Measurements from ENCODE around the genes CCDC117 and CABP7.

DNA sequence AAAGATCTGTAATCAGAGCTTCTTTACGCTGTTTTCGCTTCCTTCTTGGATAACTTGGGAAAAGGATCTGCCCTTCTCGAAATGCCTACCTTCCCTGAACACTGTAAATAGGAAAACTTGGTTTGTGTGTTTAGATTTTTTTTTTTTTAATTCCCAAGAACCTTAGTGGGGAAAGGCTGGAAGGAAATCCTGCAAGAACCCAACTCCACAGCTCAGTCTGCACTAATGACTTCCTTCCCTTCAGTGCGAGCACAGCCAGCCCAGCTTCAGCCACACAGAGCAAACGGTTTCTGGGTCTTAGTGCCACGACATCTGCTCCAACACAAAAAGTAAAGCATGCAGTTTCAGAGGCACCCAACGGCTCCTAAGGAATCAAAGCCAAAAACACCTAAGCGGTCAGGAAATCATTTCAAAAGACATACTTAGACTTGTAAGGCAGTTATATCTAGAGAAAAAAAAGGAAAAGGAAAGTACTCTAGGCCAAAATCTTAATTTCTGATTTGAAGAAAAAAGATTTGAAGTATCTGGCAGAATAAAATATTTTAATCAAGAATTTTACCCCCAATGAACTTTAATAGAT lies 236.1 kb downstream of the TTC28 start:
- PRO-cap, 3 experiments = peak in 3 of 3 experiments; most common minus-strand start position 224 of the sequence (in 2)

DNA sequence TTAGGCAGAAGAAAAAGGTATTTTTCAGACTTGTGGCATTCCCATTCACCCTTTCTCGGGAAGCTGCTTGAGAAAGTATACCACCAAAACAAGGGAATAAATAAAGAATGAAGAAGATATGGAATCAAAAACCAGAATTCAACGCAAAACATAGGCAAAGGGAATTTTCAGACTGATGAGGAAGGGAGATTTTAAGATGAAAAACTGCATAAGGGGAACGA lies 112.1 kb downstream of the TTC28 start:
- PRO-cap, 3 experiments = peak in 3 of 3 experiments; most common plus-strand start position 53 of the sequence (in 3)

DNA sequence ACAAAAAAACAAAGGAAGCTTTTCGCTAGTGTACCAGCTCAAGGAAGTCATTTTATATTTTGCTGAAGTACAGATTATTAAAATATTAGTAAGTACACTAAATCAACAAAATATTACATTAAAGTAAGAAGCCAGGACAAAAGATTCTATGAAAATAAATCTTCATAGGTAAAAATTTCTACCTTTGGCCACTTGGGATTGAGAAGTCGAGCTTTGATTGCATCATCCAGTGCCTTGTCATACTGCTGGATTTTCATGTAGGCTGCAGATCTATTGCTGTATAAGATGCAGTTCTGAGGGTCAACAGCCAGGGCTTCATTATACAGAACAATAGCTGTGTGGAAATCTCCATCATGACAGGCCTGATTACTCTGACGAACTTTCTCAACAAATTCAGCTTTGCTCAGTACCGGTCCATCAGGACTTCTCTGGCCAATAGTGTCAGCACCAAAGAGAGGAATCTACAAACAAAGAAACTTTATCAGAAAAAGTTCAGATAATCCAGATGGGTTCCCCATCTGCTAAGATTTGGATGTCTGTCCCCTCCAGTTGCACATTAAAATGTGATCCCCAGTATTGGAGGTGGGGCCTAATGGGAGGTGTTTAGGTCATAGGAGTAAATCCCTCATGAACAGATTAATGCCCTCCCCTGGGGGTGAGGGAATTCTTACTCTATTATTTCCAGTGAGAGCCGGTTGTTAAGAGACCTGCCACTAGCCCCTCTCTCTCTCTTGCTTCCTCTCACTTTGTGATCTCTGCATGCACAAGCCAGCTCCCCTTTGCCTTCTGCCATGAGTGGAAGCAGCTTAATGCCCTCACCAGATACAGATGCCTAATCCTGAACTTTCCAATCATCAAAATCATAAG lies 50.0 kb downstream of the TTC28 start:
- PRO-cap, 3 experiments = no peak in any of the 3 experiments

GRCh38 chr22:28744846-28745114 lies 2.9 kb downstream of the HSCB start:
- PRO-cap, 3 experiments = no peak in any of the 3 experiments

- PRO-cap, 3 experiments = no peak in any of the 3 experiments
Measured at GRCh38 chr22:28754130-28754491, 12.3 kb downstream of the HSCB start.

GRCh38 chr22:28772499-28773207 lies at the start of gene CCDC117:
Gene CCDC117 (plus strand): TSS chr22:28772695.
- PRO-cap, 3 experiments = peak in 3 of 3 experiments; most common plus-strand start chr22:28772719 (in 2); most common minus-strand start chr22:28772612 (in 2)

DNA sequence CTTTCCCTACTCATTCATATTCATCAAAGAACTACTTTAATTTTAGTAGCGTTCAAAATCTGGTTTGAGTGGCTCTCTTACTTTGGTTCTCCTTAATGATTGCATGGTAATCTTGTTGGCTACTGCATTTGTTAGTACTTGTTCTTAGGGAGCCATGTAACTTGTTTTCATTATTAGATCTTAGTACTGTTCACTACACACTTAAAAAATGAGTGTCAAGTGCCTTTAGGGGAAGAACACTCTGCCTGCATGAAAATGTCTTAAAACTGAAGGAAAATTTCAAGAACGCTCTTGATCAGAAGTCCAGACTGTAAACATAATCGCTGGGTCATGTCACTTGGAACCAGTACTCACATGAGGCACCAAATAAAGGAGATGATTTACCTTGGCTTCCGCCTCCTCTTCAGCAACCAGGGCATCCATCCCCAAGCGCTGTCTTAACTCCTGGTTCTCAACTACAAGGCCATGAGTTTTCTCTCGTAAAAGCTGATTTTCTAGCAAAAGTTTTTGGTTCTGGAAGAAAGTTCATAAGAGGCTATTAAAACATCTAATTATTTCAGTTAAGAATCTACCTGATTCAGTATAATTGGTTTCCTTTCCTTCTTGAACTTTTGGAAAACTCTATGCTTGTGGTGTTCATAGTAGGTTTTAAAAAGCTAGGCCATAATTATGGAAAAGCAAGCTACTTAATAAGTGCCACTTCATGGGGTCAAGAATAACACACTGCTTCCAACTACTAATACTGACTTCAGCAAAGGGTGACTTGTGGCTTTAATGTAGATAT lies 24.4 kb downstream of the CCDC117 start:
- PRO-cap, 3 experiments = no peak in any of the 3 experiments

- PRO-cap, 3 experiments = peak in 3 of 3 experiments; most common plus-strand start chr22:28818975 (in 2); most common minus-strand start chr22:28818480 (in 2)
Measured at GRCh38 chr22:28818342-28819243, 46.1 kb downstream of the CCDC117 start.

- PRO-cap, 3 experiments = no peak in any of the 3 experiments
Measured at GRCh38 chr22:28892111-28892545, 8.8 kb downstream of the ZNRF3 start.

- PRO-cap, 3 experiments = no peak in any of the 3 experiments
Measured at GRCh38 chr22:29109825-29110685, 37.2 kb downstream of the KREMEN1 start.

- PRO-cap, 3 experiments = no peak in any of the 3 experiments
Measured at GRCh38 chr22:29310544-29310840, 4.0 kb downstream of the GAS2L1 start.

DNA sequence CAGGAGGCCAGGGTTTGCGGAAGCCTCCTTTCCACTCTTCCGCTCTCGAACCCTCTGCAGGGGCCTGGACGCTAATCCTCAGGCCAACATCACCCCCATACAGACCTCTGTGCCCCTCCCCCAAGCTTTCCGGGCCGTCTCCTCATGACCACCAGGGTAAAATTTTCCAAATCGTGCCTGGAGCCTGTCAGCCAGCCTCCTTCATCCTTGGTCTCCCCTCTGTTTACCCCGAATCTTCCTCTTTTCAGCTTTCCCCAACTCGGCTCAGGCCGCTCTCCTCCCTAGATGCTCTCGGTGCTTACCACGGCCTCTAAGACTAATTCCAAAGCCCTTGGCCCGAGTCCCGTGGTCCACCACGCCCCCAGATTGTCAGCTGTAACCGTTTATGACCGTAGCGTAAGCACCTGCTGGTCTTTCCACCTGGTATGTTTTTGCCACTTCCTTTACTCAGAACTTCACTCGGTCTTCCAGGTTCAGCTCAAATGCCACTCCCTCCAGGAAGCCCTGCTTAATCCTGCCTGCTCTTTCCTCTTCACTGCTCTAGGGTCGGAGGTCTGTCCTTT lies 1.4 kb downstream of the RASL10A start:
- PRO-cap, 3 experiments = no peak in any of the 3 experiments

GRCh38 chr22:29618173-29618479 lies 14.7 kb downstream of the NF2 start:
- PRO-cap, 3 experiments = no peak in any of the 3 experiments

GRCh38 chr22:29695096-29695574 lies 24.7 kb upstream of the CABP7 start:
- PRO-cap, 3 experiments = no peak in any of the 3 experiments

GRCh38 chr22:29719778-29720298 lies at the start of gene CABP7:
Gene CABP7 (plus strand): TSS chr22:29720003.
- PRO-cap, 3 experiments = no peak in any of the 3 experiments

- PRO-cap, 3 experiments = no peak in any of the 3 experiments
Measured at GRCh38 chr22:29769503-29770206, 2.5 kb downstream of the UQCR10 start.

DNA sequence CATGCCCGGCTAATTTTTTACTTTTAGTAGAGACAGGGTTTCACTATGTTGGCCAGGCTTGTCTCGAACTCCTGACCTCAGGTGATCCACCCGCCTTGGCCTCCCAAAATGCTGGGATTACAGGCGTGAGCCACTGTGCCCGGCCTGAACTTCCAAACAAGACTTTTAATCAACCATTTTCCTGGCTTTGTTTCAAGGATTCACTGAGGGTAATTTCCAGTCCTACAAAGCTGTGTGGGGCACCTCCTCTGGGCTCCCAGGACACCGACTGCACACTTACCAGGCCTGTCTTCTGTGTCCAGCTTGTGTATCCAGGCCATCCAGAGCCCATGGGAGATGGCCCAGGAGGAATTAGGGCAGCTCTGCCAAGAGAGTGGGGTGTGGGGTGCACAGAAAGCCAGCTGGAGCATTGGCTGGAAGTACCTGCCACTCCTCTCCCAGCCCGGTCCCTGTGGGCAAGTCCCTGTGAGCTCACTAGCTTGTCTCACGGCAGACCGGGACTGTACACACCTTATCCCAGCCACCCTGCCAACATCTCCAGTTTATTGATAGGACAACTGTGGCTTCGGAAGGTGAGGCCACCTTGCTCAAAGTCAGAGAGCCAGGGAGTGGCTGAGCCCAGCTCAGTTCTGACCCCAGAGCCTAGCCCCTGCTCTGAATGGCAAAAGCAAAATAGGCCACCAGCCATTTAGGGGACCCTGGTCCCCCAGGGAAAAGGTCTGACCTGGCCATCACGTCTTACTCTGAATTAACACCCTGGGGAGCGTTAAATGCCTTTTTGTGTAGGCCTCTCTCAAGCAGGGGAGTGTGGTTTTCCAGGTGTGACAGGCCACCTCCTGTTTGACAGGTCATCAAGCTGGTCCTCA lies 14.9 kb downstream of the UQCR10 start:
- PRO-cap, 3 experiments = no peak in any of the 3 experiments

- PRO-cap, 3 experiments = peak in 2 of 3 experiments; most common minus-strand start chr22:29785166 (in 1)
Measured at GRCh38 chr22:29784983-29785277, 17.8 kb downstream of the UQCR10 start.

GRCh38 chr22:29801937-29802280 lies 34.7 kb downstream of the UQCR10 start:
- PRO-cap, 3 experiments = no peak in any of the 3 experiments

GRCh38 chr22:29824725-29825245 lies 13.3 kb downstream of the ASCC2 start:
- PRO-cap, 3 experiments = no peak in any of the 3 experiments

Measured in Metastatic Breast Carcinoma in the Ovary (tissue), 3 donors.